AG09309 (cell line): ENCODE measurements around a stretch of chr9.

DNA sequence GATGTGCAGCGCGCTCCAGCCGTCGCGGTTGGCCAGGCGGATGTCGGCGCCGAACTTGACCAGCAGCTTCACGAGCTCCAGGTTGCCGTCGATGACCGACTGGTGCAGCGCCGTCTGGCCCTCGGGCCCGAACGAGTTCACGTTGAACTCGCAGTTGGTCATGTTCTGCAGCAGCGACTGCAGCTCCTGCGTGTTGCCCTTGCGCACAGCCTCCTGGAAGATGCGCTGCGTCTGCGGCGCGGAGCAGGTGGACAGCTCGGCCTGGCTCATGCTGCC is 474 bp downstream of the NRARP start:
- RRBS = no CpG with 5 or more reads among the region's 29 CpGs

DNA sequence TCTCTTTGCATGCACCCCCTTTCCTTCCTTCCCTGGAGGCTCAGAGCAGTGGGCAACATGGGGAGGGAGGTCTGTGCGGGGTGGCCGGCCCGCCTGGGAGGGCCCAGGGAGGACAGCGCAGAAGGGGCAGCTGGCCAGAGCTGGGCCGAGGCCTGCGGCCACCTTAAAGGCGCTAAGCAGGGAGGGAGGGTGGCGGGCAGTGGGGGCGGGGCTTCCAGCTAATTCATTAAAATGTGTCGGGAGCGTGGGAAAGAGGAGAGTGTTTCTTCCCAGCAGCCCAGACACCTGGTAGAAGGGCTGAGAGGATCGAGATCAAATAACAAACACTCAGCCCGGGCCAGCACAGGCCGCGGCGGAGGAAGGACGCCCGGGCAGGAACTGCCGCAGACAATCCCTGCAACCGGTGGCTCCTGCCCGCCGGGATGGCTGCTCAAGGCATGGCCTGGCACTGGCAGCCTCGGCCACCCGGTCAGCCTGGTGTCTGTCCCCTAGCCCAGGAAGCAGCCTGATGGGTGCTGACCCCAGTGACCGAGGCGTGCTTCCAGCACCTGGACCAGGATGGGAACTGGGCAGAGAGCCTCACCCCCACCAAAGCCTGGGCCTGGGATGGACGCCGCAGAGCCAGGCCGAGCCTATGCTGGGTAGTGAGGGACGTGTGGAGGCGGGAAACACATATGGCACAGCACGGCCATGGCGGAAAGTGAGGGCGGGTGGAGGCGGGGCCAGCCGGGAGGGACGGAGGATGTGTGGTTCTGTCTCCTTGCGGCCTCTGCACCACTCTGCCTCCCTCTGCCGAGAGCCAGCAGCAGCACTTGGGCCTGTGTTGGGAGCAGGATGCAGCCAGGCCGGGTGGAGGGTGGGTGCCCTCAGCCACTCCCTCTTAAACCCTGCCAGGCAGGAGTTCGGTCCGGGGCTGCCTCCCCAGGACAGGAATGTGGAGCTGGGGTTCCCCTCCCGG is 3.2 kb upstream of the NRARP start:
- RRBS = 28% methylated on average over 13 of the region's 43 CpGs

DNA sequence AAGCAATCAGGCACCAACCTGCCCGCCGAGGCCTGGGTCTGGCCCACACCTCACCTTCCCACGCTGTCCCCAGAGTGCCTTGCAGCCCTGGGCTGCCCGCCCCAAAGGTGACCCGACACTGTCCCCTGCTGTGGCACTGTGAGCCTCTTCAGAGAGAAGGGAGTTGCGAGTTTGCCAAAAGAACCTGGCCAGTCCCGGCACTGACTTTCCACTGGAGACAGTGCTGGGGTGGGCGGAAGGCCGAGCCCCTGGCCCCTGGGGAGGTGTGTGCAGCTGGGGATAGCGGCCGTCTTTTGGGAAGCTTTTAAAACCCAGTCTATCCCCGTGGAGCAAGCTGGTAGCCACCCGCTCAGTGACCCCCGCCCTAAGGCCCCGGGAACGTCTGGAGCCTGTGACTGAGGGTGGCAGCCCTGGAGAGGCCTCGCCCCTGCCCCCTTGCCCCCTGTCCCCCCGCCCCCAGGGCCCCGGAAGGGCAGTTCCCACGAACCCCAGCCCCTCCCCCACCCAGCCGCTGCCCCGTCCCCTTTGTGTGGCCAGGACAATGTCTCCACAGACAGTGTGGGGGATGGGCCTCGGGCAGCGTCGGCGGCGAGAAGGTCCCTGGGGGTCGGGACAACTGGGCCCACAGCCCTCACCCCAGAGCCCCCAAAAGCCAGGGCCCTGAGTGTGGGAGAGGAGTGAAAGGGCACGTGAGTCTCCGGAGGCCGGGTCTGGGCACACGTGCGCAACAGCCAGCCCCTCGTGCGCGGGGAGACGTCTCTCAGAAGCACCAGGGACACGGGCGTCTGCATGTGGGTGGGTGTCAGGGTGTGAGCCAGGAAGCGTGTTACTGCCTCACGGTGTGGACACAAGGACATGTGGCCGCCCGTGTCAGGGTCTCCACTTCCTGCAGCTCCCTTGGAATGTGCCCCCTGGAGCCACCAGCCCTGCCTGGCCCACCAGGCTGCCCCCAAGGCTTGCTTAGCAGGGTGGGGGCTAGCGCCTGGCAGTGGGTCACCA is 12.4 kb upstream of the NRARP start:
- RRBS = 76% methylated on average over 2 of the region's 44 CpGs

GRCh38 chr9:137388677-137389294 is 34.2 kb downstream of the EXD3 start:
- RRBS = 91% methylated on average over 16 of the region's 37 CpGs

GRCh38 chr9:137406223-137406801 is 16.6 kb downstream of the EXD3 start:
- RRBS = no CpG with 5 or more reads among the region's 19 CpGs

DNA sequence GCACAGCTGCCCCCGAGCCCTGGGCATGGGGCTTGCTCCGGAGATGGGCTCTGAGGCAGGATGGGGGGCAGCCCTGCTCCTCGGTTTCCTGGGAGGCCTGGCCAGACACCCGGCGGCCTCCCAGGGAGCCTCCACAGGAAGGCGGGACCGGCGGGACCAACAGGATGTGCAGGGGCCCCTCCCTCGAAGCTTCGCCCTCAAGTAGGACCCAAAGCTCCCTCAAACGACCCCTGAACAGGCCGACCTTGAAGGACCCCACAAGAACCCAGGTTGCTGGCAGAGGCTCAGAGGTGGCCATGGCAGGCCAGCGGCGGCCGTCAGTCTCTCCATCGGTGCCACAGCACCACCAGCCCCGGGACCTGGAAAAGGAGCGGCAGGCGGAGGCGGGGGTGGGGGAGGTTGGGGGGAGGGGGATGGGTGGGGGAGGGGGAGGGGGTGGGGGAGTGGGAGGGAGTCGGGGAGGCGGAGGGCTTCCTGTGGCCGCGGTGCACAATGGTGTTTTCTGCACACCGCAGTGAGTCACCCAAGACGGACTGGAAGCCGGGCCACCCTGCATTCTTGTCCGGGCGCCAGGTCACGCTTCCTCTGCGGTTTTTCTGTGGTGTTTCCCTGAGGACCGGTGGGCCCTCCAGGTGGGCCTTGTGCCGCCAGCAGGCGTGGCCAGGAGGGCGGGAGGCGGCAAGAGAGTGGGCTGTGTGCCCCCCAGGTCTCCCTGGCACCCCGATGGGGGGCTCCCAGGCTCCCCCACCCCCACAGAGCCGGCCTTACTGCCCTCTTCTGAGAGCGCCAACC is 11.5 kb downstream of the EXD3 start:
- RRBS = 20% methylated on average over 8 of the region's 39 CpGs

GRCh38 chr9:137555990-137556684 is 4.5 kb downstream of the MRPL41 start:
- RRBS = 100% methylated on average over 1 of the region's 20 CpGs

- RRBS = 75% methylated on average over 5 of the region's 15 CpGs
These were observed 14.0 kb downstream of the EHMT1 start for GRCh38 chr9:137632654-137633272.

DNA sequence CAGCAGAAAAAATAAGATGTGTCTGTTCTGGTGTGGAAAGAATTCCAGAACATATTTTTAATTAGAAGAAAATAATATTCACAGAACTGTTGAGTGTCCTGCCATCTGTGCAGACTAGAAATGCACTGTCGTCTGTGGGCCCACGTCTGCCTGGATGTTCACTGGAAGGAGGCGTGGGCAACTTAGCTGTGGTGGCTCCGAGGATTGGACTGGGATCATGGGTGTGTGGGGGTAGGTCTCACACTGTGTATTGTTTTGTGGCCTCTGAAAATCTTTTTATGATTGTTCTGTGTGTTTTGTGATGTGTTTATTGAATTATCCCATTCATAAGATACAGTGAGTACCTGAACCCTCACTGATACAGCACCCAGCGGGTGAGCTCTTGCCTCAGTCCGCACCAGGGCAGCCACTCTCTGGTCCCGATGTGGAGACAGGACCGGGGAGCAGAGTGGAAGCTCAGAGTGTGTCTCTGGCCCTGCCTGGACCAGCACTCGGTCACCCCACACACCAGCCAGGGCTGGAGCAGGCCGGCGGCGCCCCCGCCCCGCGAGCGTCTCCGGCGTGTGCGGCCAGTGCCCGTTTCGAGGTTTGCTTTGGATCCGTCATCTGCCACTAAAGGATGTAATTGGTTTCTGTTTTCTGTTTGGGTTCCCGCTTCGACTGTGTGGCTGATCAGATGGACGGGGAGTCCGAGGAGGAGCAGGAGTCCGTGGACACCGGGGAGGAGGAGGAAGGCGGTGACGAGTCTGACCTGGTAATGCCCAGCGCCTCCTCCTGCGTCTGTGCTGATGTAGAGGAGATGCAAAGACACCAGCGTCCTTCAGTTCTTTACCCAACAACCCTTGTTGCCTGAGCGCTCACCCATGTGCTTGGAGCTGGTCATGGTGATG is 125.7 kb upstream of the CACNA1B start:
- RRBS = no CpG with 5 or more reads among the region's 34 CpGs

DNA sequence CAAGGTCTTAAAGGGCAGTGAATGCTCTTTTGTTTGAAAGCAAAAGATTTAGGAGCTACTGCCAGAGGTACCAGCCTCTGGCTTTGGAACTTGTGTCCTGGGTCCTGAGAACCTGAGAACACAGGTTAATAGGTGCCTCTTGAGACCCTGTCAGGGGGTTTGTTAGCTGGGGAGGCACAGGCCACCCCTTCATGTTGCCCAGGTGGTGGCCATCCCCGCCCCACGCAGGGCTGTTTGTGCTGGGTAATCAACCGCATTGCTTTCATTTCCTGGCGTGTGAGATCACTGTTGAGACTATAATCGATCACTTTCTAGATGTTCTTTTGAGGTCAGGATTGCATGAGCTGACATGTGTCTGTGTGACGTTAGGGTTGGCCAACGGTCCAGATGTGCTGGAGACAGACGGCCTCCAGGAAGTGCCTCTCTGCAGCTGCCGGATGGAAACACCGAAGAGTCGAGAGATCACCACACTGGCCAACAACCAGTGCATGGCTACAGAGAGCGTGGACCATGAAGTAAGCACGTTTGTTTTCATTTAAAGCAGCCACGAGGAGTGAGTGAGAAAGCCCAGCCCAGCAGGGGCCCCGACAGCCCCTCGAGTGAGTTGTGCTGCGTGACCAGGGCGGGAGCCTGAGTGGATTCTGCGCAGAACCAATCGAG is 115.1 kb upstream of the CACNA1B start:
- RRBS = no CpG with 5 or more reads among the region's 20 CpGs

- RRBS = no CpG with 5 or more reads among the region's 11 CpGs
These were observed 81.0 kb upstream of the CACNA1B start for GRCh38 chr9:137796605-137797051.

GRCh38 chr9:137828854-137829342 is 48.7 kb upstream of the CACNA1B start:
- RRBS = no CpG with 5 or more reads among the region's 12 CpGs